Suprapubic skin (tissue), 4 donors: ENCODE measurements around a stretch of chr7.

- PRO-cap, result no peak
- RAMPAGE, long total RNA, 4 experiments, result no peak in any of the 4 experiments
Measured at GRCh38 chr7:75883151-75884078, 4.6 kb downstream of the RHBDD2 start.

DNA sequence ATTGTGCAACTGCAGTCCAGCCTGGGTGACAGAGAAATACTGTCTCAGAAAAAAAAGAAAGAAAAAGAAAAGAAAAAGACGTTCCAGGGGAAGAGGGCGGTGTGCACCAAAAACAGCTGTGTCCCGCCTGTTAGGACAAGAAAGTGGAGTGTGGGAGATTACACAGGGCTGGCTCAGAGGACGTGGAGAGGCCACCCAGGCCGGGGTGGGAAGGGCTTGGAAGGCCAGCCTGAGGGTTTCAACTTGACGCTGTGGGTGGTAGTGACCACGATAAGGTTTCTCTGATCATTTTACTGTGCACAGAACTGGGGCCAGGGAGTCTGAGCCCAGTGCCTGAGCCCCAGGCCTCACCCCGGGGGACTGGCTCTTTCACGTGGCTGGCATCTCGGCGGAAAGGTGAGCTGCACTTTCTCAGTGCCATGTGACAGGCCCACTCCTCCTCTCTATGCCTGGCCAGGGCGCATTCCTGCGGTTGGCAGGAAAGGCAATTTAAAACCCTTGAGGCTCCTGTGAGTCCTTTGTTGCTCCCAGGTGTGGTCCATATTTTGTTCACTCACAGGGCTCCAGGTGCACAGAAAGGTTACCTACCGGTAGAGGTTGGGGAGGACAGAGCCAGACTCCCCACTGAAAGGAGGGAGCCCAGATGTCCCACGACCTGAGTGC lies 14.0 kb downstream of the RHBDD2 start:
- PRO-cap, result no peak
- RAMPAGE, long total RNA, 4 experiments, result no peak in any of the 4 experiments

- PRO-cap, result no peak
- RAMPAGE, long total RNA, 4 experiments, result no peak in any of the 4 experiments
Measured at GRCh38 chr7:75965801-75967096, 28.1 kb downstream of the TMEM120A start.

- PRO-cap, result no peak
- RAMPAGE, long total RNA, 4 experiments, result no peak in any of the 4 experiments
Measured at GRCh38 chr7:75984750-75985380, 9.5 kb downstream of the TMEM120A start.

DNA sequence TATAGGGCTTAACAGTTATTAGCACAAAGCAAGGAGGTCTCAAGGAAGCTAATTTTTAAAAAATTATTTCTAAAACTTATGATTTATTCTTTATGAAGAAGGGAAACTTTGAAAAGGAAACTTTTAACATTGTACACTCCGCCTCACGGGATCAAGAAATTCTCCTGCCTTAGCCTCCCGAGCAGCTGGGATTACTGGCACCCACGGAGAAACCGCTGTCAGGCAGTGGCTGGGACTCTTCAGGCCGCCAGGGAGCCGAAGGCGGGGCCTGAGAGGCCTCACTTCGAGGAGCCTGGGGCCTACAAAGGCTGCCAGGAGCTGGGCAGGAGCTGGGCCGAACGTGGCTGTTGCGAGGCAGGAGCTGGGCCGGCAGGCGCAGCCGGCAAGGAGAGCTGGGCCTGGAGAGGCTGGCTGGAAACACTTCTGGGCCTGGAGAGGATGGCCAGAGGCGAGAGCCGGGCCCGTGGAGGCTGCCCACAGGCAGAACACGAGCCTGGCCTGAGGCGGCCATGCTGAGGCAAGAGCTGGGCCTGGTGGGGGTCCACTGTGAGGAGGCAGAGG lies 23.4 kb downstream of the MDH2 start:
- PRO-cap, result no peak
- RAMPAGE, long total RNA, 4 experiments, result no peak in any of the 4 experiments

- PRO-cap, result no peak
- RAMPAGE, long total RNA, 4 experiments, result no peak in any of the 4 experiments
Measured at GRCh38 chr7:76135312-76135664, 66.4 kb upstream of the SRRM3 start.

DNA sequence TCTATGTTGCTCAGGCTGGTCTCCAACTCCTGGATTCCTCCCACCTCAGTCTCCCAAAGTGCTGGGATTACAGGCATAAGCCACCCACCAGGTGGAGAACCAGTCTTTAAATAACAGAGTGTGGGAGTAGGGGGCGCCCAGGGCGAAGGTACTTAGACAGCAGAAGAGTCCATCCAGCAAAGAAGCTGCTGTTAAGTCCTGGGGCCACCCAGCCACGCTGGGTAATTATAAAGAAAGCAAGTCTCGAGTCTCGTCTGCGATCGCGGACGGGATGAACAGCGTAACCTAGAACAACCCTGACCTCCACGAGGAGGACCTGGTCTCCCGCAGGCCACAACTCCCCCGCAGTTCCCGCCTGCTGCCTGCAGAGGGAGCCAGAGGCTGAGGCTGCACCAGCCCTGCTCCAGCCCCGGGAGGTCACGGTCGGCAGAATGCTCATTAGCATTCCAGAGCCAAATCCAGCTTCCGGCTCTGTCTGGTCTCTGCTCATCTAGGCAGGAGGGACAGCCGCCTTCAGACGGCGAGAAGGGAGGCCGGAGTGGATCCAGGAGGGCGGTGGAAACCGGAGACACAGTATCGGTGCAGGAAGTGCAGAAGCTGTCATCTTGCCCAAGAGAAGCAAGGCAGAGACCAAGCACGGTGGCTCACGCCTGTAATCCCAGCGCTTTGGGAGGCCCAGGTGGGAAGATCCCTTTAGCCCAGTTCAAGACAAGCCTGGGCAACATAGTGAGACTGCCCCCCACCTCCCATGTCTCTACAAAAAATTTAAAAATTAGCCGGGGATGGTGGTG lies 23.6 kb upstream of the SRRM3 start:
- PRO-cap, result no peak
- RAMPAGE, long total RNA, 4 experiments, result no peak in any of the 4 experiments

DNA sequence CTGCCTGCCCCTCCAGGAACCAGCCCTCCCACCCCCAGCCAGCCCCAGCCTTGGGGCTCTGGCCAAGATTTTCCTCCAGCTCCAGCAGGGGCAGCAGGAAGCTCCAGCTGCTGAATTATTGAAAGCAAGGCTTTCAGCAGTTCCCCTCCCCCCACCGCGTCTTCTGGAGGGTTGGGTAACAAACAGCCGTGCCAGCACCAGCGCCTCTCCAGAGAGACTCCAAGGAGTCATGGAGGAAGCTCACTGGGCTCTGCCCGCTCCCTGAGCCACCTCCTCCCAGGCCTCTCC lies 19.0 kb downstream of the SRRM3 start:
- PRO-cap, result no peak
- RAMPAGE, long total RNA, 4 experiments, result no peak in any of the 4 experiments

- PRO-cap, result no peak
- RAMPAGE, long total RNA, 4 experiments, result no peak in any of the 4 experiments
Measured at GRCh38 chr7:76234783-76235613, 33.3 kb downstream of the SRRM3 start.

- PRO-cap, result no peak
- RAMPAGE, long total RNA, 4 experiments, result no peak in any of the 4 experiments
Measured at GRCh38 chr7:76260539-76261137, 41.8 kb upstream of the HSPB1 start.

- PRO-cap, result no peak
- RAMPAGE, long total RNA, 4 experiments, result no peak in any of the 4 experiments
Measured at GRCh38 chr7:76328394-76329213, 26.1 kb downstream of the HSPB1 start.

- PRO-cap, result no peak
- RAMPAGE, long total RNA, 4 experiments, result no peak in any of the 4 experiments
Measured at GRCh38 chr7:76329664-76330374, 27.3 kb downstream of the HSPB1 start.

GRCh38 chr7:76345887-76346180 lies 13.0 kb downstream of the YWHAG start:
- PRO-cap, result no peak
- RAMPAGE, long total RNA, 4 experiments, result no peak in any of the 4 experiments

- PRO-cap, result no peak
- RAMPAGE, long total RNA, 4 experiments, result start-site peak on the plus strand in 1 of 4 experiments, at chr7:76480610-76480672 at its widest, 45 reads per replicate
Measured at GRCh38 chr7:76480113-76481013, 18.9 kb downstream of the DTX2 start.

DNA sequence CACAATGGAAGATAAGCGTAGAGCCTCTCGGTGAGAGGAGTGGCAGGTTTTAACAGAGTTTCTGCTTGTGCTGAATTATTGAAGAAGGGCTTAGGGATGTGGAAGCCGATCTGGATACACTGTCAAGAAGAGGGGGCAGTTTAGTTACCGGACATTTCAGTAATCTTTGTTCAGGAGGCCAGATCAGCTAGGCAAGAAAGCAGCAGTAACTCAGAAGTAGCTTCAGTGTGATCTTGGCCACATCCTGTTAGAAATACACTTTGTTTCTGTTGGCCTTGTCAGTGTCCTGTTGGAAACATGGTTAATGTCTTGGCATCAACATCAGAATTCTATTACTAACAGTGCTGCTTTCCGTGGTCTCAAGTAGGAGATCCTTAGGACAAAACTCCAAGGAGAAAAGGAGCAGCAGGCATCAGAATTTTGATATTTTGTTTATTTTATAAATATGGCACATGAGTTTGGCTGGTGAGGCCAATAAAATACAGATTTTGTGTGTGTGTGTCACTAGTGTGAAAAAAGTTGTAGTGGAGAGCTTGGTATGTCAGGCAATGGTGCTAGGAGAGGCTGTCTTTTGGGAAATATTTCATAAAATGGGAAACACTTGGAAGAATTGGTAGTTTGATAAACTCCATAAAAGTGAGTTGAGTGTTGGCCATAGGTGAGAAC lies 40.9 kb upstream of the SPDYE16 start:
- PRO-cap, result no peak
- RAMPAGE, long total RNA, 4 experiments, result no peak in any of the 4 experiments

DNA sequence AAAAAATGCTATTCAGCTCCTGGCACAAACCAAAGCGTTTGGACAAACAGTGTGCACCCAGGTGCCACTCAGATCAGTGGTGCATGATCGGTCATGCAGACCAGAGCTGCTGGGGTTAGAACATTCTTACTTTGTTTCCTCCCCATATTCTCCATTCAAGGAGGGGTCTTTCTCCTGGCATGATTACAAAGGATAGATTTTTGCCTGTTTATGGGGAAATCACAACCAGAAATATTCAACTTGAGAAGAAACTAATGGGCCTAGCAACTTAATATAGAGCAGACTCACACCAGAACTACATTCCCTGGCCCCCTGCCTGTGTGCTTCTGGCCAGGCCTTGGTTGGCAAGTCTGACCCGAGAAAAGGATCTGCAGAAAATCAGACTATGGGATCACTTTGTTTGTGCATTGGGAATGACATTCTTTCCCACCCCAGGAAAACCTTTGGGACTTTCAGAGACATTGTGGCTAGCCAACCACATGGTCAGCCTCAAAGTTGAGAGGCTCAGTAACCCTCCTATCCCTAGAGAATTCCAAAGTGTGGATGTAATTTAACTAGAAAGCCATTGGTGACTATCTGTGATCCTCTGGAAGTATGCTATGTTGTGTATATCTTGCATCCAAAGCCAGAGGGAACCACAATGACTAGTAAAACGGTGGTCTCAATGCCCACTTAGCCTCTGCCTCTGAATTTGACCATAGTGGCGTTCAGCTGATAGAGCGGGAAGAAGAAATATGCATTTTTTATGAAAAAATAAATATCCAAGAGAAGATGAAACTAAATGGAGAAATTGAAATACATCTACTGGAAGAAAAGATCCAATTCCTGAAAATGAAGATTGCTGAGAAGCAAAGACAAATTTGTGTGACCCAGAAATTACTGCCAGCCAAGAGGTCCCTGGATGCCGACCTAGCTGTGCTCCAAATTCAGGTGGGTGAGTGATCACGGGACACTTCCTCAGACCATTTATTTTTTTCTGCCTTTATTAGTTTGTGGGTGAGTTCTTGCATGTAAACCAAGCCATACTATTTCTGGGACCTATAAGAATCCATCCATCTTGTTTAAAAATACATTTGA lies 82.6 kb upstream of the FGL2 start:
- PRO-cap, result no peak
- RAMPAGE, long total RNA, 4 experiments, result no peak in any of the 4 experiments

- PRO-cap, result no peak
- RAMPAGE, long total RNA, 4 experiments, result no peak in any of the 4 experiments
Measured at GRCh38 chr7:77383345-77383950, 32.7 kb downstream of the GSAP start.

DNA sequence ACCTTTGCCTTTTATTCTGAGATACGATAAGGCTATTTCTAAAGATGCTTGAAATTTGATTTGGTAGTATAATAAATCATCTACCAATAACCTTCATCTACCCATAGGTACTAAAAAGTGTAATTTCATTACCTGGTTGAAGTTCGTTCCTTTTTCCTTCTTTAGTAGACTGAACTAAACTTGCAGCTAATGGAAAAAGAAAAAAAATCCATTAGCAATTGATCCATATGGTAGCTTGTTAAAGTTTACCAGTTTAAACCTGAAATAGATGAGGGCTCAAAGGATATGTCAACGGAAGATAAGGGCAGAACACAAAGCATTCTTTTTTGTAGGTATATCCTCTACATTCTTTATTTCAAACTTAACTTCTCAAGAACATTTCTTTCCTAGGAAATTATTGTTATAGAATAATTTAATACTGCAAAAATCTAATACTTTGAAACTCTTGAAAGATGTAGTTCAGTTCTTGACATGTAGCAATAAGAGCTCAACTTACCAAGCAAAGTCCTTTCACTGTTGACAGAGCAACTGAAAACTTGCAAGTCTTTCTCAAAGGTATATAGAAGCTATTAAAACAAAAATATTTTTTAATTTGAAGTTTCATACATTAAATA lies 19.2 kb downstream of the GSAP start:
- PRO-cap, result no peak
- RAMPAGE, long total RNA, 4 experiments, result no peak in any of the 4 experiments

DNA sequence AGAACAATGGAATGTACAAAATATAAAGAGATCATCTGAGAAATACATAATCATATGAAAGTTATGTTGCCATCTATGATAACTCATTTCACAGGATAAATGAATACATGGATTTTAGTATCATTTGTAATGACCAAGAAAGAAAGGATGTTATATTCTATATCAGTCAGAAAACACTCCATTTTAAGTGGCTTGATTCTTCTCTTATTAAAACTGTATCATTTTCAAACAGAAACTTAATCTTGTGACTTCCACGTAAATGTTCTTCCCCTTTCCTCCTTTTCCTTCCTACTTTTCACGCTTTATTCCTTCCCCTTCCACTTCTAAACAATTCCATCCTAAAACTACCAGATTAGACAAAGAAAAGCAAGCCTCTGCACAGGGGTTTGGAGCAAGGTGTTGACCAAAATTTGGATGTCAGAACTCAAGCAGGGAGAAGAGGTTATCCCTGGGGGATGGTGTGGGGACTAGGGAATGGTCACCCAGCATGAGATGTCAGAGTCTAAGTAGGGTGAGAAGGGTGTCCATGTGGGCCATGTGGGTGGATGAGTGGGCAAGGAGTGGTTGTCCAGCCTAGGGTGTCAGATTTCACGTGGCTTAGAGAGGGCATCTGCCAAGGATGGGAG lies 4.9 kb upstream of the GSAP start:
- PRO-cap, result no peak
- RAMPAGE, long total RNA, 4 experiments, result no peak in any of the 4 experiments

GRCh38 chr7:77502250-77502693 lies 34.8 kb upstream of the PTPN12 start:
- PRO-cap, result no peak
- RAMPAGE, long total RNA, 4 experiments, result no peak in any of the 4 experiments